M059J (cell line): ENCODE data around the gene P2RY13.

GRCh38 chr3:149245711-149246009, 24.0 kb upstream of the CP start:
- RAMPAGE, long total RNA: no peak

DNA sequence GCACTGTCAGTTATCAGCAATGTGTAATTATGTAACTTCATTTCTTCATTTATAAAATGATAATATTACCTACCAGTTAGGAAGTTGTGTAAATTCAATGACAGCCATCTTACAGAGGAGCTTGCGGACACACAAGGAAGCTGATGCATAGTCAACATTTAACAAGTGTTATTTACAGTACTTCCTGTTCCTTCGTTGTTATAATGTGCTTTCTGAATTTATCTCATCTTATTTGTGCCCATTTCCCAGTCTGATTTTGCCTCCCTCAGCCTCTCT, 55.6 kb upstream of the CP start:
- RAMPAGE, long total RNA: no peak

- RAMPAGE, long total RNA: no peak
Measured at GRCh38 chr3:149373675-149374340, 3.6 kb downstream of the TM4SF1 start.

DNA sequence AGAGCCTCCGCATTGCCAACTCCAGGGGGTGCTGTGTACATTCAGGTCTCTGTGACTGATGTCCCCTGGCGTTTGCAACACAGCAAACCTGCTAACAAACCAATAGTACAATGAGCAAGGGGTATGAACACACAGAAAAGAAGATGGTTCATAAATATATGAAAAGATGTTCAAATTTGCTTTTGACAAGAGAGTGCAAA, 16.0 kb upstream of the TM4SF1 start:
- RAMPAGE, long total RNA: no peak

GRCh38 chr3:149475043-149476148, 899 bp downstream of the TM4SF4 start:
- RAMPAGE, long total RNA: no peak

GRCh38 chr3:149553246-149554057, 79.0 kb downstream of the TM4SF4 start:
- RAMPAGE, long total RNA: no peak

- RAMPAGE, long total RNA: no peak
Measured at GRCh38 chr3:149657384-149657650, 508 bp downstream of the WWTR1 start.

- RAMPAGE, long total RNA: no peak
Measured at GRCh38 chr3:149710522-149710820, 41.8 kb downstream of the COMMD2 start.

DNA sequence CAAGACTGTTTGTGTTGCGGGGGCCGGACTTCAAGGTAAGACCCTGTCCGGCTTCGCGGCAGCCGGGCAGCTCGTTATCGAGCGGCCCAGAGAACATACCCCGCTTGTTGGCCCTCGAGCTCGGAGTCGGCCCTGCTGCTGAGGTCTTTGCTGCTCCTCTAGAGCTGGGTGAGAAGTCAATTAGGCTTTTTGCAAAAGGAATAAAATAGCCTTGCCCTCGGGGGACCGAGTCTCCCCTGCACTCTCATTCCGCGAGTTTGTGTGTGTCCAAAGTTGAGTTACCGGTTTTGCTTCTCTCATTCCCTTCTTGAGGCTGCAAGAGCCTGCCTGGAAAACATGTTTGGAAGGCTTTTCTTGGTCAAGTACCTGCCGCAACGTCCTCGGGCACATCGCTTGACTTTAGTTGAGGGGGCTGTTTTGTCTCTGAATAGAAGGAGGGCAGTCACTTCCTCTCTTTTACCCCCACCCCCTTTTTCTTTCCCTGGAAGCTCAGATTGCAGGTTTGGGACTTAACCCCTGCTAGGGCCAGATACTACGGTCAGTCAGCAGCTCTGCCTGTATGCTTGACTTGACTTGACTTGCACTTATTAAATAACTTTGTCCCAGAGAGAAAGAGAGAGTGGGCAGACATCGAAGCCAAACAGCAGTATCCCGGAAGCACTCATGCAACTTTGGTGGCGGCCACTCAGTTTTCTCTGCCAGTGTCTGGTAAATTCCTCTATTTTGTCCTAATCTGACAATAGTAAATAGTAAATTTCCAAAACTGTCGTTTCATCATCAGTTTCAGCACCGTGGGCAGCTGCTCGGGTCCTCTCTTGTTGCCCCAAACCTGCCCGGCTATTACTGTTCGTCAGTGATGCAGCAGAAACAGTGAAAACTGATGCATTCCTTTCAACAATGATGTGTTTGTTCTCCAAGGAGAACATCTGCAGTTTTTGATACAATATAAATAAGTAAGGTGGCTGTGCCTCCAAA, 591 bp downstream of the RNF13 start:
- RAMPAGE, long total RNA: no peak

- RAMPAGE, long total RNA: no peak
Measured at GRCh38 chr3:150407007-150407589, 1.0 kb upstream of the TSC22D2 start.

GRCh38 chr3:150544725-150545182, 1.5 kb downstream of the SERP1 start:
- RAMPAGE, long total RNA: no peak

DNA sequence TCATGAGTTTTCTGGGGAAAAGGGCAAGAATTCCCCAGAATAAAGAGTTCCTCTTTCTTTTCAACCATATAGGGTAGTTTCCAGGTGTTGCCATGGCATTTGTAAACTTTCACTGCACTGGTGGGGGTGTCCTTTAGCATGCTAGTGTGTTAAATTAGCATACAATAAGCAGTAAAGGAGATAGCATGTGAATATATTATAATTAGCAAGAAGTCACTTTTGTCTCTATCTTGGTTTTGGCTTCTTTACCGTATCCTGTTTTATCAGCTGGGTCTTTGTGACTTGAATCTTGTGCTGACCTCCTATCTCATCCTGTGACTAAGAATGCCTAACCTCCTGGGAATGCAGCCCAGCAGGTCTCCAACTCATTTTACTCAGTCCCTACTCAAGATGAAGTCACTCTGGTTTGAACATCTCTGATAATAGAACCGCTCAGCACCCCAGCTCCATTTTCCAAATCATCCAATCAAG, 3.4 kb upstream of the SELENOT start:
- RAMPAGE, long total RNA: no peak

DNA sequence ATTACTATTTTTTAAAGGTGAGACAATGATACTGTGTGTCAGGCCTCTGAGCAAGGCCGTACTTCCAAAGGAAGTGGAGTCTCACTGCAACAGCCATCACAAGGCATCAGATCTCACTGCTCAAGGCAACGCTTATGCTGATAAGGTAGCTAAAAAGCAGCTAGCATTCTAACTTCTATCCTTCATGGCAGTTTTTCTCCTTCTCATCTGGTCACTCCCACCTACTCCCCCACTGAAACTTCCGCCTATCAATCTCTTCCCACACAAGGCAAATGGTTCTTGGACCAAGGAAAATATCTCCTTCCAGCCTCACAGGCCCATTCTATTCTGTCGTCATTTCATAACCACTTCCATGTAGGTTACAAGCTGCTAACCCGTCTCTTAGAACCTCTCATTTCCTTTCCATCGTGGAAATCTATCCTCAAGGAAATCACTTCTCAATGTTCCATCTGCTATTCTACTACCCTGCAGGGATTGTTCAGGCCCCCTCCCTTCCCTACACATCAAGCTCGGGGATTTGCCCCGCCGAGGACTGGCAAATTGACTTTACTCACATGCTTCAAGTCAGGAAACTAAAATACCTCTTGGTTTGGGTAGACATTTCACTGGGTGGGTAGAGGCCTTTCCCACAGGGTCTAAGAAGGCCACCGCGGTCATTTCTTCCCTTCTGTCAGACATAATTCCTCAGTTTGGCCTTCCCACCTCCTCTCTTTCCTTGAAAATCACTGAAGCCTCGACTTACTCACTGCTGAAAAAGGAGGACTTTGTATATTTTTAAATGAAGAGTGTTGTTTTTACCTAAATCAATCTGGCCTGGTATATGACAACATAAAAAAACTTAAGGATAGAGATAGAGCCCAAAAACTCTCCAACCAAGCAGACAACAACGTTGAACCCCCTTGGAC, 2.1 kb upstream of the SELENOT start:
- RAMPAGE, long total RNA: no peak

DNA sequence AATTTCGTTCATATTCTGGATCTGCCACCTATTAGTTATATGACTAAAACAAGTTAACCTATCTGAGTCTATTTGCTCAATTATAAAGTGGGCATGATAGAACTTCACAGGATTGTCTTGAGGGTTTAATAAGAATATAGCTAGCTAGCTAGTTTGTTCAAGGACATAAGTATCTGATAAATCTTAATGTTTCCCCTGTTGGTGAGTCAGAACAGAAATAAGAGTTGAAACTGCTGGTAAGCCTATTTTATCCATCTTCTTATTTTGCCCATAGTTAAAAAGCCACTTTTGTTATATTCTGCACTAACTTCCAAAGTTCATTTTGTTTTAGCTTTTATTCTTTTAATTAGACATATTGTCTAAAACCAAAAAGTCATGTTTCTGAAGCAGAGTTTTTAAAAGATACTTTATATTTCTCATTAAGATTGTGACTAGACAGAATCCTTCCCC, 9.4 kb downstream of the SELENOT start:
- RAMPAGE, long total RNA: no peak

GRCh38 chr3:150759106-150759964, 3.6 kb downstream of the SIAH2 start:
- RAMPAGE, long total RNA: no peak

DNA sequence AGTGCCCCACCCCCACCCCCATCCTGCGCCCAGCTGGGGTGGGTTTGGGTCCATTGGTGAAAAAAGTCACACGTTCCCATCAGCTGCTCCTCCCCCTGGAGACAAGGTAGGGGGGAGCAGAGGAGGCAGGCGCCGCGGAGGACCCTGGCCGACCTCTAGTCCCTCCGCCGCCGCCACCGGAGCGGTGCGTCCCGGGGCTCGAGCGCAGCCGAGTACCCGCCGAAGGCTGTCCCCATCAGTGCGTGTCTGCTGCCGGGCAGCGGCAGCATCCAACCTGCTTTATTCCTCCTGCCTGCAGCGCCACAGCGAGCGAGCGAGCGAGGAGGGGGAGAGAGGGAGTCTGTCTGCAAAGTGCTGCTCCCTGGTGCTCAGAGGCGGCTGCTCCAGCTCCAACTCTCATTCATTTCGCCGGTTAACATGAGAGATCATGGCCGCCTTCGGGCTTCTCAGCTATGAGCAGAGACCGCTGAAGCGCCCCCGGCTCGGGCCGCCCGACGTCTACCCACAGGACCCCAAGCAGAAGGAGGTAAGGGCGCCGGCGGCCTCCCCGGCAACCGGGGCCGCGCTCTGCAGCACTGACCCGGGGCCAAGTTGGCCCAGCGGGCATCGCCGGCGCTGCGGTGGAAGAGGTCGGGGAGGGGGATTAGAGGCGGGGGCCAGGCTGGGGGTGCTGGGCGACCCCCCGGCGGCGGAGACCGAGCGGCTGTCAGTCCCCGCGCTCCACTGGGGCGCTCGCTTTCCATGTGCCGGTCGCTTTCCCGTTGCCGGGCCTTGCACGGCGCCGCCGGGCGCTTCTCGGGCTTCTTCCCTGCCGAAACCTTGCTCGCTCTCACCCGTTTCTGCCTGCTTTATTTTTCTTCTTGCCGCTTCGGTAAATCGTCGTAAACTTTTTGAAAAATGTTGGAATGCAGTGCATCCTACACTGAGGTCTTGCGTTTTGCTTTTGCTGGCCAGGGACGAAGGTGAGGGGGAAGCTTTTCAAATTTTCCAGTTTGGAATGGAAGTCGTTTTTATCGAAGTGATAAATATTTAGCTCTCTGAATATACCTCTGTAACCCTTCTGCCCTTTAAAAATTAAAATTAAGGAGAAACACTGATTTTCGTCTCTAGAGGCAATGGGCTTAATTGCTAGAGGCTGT, 1.4 kb downstream of the MED12L start:
- RAMPAGE, long total RNA: no peak

DNA sequence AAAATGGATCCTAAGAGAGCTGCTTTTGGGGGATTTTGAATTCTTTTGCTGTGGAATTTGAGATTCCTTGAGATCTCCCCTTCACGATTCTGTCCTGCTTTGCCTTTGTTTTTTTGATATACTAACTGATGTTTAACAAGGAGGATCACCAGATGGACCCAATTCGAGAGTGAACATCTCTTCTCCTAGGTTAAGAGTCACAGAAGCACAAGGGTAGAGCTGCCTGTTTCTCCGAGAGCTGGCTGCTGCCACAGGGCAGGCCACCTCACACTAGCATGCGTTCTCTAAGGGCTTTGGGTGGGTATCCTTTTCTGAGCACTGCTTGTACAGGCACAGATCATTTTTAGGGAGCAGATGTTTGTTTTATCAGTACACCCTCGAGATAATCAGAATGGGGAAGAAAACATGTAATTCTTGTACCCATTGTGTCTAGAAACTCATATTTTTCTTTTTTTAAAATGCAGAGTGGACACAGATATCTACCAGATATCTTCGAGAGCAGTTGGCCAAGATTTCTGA, 47.3 kb downstream of the GPR171 start:
- RAMPAGE, long total RNA: no peak

GRCh38 chr3:151218178-151218506, 15.1 kb upstream of the GPR171 start:
- RAMPAGE, long total RNA: no peak

- RAMPAGE, long total RNA: no peak
Measured at GRCh38 chr3:151300380-151300736, 16.3 kb downstream of the GPR87 start.

DNA sequence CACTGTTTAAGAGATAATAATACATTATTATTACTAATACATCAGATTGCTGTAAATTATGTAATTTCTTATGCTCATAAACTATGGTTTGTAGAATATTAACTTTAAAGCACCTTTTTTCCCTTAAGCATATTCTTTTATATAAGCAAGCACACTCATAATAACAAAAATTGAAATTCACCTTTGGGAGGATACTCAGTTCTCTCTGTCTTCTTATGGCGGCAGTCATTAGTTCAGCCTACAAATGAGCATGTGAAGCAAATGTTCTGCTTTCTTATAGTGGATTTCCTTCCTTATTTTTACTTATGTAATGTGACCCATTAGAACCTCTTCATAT, at the start of gene P2RY13:
Gene P2RY13, minus strand, starts transcription at position 250 of the 337 bp plus-strand sequence.
- RAMPAGE, long total RNA: no peak